Transverse colon (tissue), 4 donors: Measurements from ENCODE around the genes HTR2A, SUCLA2 and KCNRG.

DNA sequence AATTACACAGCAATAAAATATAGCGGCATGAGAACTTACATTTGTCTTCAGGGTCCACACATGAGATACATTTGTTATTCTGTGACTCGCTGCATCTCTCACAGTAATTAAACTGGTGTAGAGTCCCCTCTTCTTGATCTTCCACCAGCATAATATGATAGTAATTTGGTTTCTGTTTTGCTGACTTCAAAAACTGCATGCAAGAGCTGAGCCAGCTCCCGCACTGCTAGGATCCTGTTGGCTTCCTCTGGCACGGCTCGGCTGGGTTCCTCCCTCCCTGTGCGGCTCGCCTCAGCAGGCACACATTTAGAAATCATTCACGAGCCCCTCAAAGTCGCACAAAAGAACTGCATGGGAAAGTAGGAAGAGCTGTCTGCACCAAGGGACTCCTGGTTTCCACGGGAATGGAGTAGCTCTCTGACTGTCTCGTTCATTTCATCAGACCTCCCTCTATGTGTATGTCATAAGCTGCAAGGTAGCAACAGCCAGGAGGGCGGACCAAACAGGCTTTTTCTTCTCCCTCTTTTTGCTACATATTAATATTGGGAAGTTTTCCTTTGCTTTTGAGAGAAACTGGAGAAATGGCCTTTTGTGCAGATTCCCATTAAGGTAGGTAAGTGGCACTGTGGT lies at the start of gene HTR2A:
Gene HTR2A (minus strand): TSS at position 419 of the 630 bp plus-strand sequence.
- PRO-cap = no peak
- RAMPAGE, long total RNA, 4 experiments = no peak in any of the 4 experiments

DNA sequence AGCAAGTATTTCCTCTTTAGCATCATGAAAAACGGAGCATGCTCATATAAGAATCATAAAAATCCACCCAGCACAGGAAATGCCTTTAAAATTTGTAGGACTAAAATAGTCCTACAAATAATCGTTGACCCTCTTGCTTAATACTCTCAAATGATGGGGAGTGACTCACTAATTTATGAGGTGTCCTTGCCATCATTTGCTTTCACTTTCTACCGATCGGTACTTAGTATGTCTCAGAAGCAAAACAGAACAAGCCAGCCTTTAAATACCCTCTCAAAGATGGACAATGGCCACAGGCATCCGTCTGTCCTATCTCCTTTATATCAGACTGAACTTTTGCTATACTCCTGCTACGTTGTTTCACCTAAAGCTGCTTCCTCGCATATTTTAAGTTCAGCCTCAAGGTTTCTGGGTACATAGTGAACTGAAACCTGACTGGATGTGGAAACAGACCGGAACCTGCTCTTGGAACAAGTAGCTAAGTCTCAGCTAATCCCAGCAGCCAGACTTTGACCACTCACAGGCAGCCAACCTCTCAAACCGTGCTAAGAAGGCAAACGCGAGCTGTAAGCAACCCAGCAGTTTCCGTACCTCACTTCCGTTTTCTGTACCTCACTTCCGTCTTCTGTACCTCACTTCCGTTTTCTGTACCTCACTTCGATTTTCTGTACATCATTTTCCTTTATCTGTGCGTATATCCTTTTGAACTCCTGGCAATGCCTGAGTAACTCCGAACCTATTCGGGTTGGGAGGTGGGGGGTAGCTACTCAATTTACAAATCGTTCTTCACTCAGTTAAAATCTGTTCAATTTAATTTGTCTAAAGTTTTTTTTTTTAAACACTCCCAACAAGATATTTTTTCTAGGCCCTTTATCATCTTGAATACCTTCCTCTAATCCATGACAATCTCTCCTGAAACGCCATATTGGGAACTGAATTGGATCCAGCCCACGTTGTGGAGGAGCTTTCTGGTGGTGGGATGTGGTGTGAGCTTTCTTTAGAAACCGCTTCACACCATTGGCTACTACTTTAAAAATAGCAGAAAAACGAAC lies 96.9 kb downstream of the SUCLA2 start:
- PRO-cap = no peak
- RAMPAGE, long total RNA, 4 experiments = no peak in any of the 4 experiments

GRCh38 chr13:48001156-48001949 lies at the start of gene SUCLA2:
Gene SUCLA2, minus strand, starts transcription at chr13:48001273.
- PRO-cap = bidirectional peak, plus-strand start at chr13:48001405, minus-strand start at chr13:48001293
- RAMPAGE, long total RNA, 4 experiments = start-site peak on the minus strand in 4 of 4 experiments, at chr13:48001273-48001317 at its widest, 87 to 1,040 reads per replicate

DNA sequence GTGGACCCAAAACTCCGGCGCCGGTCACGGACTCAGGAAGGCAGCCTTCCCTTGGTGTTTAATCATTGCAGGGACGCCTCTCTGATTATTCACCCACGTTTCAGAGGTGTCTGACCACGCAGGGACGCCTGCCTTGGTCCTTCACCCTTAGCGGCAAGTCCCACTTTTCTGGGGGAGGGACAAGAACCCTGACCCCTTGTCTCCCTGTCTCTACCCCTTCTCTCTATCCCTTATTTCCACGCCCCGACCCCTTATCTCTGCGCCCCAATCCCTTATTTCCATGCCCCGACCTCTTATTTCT lies 19.5 kb downstream of the NUDT15 start:
- PRO-cap = no peak
- RAMPAGE, long total RNA, 4 experiments = no peak in any of the 4 experiments

DNA sequence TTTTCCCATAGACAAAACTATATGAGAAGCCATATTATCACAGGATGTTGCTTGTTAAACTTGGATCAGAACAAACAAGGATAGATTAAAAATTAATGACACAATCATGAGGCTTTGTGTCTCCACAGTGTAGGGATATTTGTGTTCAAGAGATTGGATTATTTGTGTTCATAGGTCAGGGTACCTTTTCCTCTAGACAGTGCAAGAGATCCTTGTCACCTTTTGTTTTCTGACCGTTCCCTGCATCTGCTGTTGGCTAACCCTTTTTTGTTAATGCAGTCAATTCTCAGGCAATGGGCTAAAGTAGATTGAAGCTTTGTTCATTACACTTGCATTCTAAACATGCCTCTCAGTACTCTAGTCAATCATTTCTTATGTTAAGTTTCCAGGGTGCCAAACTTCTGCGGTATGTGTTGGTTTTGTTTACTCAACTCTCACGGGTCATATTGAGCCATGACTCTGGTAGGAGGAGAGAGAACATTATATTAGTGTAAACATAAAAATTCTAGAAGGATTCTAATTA lies 1.7 kb upstream of the MED4 start:
- PRO-cap = no peak
- RAMPAGE, long total RNA, 4 experiments = no peak in any of the 4 experiments

GRCh38 chr13:48161656-48162286 lies 66.9 kb upstream of the MED4 start:
- PRO-cap = no peak
- RAMPAGE, long total RNA, 4 experiments = no peak in any of the 4 experiments

DNA sequence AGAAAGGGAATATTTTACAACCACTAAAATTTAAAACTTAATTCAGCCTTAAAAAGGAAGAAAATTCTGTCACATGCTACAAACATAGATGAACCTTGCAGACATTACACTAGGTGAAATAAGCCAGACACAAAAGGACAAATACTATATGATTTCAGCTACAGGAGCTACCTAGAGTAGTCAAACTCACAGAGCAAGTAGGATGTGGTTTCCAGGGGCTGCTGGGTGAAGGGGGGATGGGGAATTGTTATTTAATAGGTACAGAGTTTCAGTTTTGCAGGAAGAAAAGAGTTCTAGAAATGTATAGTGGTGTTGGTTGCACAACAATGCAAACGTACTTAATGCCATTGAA lies 46.8 kb upstream of the ITM2B start:
- PRO-cap = no peak
- RAMPAGE, long total RNA, 4 experiments = no peak in any of the 4 experiments

DNA sequence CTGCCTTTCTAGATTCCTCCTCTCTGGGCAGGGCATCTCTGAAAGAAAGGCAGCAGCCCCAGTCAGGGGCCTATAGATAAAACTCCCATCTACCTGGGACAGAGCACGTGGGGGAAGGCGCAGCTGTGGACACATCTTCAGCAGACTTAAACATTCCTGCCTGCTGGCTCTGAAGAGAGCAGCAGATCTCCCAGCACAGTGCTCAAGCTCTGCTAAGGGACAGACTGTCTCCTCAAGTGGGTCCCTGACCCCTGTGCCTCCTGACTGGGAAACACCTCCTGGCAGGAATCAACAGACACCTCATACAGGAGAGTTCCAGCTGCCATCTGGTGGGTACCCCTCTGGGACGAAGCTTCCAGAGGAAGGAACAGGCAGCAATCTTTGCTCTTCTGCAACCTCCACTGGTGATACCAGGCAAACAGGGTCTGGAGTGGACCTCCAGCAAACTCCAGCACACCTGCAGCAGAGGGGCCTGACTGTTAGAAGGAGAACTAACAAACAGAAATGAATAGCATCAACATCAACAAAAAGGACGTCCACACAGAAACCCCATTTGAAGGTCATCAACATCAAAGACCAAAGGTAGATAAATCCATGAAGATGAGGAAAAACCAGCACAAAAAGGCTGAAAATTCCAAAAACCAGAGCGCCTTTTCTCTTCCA lies 18.1 kb downstream of the LPAR6 start:
- PRO-cap = no peak
- RAMPAGE, long total RNA, 4 experiments = start-site peak on the plus strand in 2 of 4 experiments, centred at positions 243 to 409 of the sequence, 5 to 8 reads per replicate

- PRO-cap = no peak
- RAMPAGE, long total RNA, 4 experiments = no peak in any of the 4 experiments
These were observed 12.1 kb downstream of the LPAR6 start for GRCh38 chr13:48400729-48401323.

DNA sequence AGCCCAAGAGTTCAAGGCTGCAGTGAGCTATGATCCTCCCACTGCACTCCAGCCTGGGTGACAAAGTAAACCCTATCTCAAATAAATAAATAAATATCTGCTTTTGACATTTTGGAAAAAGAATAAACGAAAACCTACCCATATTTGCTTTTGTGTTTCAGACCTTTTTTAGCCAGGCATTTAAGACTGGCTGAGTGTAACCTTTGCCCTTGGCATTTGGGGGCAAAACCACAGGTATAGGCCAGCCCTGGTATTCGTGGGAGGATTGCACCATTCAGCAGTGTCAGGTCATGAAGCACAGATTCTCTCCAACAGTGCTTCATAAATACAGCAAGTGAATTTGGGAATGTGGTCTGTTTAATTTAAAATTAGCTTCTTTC lies 14.9 kb upstream of the RCBTB2 start:
- PRO-cap = no peak
- RAMPAGE, long total RNA, 4 experiments = no peak in any of the 4 experiments

DNA sequence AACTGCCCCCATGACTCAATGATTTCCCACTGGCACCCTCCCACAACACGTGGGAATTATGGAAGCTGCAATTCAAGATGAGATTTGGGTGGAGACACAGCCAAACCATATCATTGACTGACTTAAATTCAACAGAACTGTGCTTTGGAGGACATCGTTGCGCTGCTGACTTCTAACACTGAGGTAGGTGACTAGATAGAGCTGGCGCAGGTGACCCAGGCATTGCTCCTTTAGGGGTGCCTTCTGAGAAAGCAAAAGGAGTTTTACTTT lies 48.1 kb upstream of the RCBTB2 start:
- PRO-cap = no peak
- RAMPAGE, long total RNA, 4 experiments = no peak in any of the 4 experiments

GRCh38 chr13:49499906-49500418 lies 4.2 kb downstream of the PHF11 start:
- PRO-cap = no peak
- RAMPAGE, long total RNA, 4 experiments = no peak in any of the 4 experiments

GRCh38 chr13:49791647-49792059 lies 829 bp downstream of the KPNA3 start:
- PRO-cap = unidirectional peak, plus-strand start at chr13:49791961; unidirectional peak, plus-strand start at chr13:49791981
- RAMPAGE, long total RNA, 4 experiments = no peak in any of the 4 experiments

DNA sequence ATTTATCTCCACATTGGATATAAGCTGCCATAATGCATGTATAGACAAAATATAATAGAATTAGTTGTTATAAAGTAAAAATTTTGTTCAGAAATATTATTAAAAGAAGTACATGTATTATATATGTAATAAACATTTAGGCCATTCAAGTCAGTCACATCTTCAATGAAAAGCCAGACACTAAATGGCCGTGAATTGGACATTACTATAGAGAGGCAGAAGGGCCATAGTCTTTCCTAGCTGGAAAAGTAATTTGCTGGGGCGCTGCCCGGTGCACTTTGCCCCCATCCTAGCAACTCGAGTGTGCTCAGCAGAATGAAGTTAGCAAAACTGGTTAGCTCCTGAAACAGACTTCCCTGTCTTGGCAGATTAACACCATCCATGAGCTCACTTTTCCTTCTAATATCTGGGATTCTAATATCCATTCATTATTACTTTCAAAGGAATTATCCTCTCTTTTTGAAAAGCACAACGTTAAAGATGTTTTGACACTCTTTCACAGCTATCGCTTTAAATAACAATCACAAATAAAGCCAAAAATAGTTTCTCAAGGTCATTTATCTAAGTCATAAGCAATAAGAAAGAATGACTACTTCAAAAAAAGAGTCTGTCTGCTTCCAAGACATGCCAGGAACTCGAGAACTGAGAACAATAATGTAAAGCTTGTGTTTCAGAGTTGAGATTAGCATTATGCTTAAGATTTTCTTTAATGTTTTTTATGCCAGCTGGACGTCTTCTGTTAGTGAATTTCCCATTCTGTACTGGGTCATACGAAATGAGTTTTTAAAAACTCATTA lies 2.9 kb upstream of the SPRYD7 start:
- PRO-cap = unidirectional peak, plus-strand start at position 353 of the sequence; unidirectional peak, plus-strand start at position 597 of the sequence
- RAMPAGE, long total RNA, 4 experiments = no peak in any of the 4 experiments

DNA sequence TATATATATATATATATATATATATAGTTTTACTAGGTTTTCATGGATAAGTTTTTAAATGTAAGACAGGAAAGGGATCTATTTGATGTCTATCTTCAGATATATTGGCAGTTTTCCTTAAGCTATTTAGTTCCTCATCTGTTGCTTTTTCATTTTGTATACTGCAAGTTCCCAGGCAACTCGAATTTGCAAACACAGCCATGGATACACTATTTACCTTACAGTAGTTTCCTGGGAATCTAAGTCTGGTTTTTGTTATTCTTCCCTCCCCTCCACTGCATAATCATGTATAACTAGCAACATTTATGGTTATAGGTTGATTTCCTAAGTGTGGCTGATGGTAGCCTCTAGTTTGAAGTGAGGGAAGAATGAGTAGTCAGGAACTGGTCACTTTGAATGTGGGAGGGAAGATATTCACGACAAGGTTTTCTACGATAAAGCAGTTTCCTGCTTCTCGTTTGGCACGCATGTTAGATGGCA lies at the start of gene KCNRG:
Gene KCNRG (plus strand): TSS at position 319 of the 480 bp plus-strand sequence.
- PRO-cap = no peak
- RAMPAGE, long total RNA, 4 experiments = start-site peak on the plus strand in 1 of 4 experiments, centred at position 219 of the sequence, 6 reads per replicate

DNA sequence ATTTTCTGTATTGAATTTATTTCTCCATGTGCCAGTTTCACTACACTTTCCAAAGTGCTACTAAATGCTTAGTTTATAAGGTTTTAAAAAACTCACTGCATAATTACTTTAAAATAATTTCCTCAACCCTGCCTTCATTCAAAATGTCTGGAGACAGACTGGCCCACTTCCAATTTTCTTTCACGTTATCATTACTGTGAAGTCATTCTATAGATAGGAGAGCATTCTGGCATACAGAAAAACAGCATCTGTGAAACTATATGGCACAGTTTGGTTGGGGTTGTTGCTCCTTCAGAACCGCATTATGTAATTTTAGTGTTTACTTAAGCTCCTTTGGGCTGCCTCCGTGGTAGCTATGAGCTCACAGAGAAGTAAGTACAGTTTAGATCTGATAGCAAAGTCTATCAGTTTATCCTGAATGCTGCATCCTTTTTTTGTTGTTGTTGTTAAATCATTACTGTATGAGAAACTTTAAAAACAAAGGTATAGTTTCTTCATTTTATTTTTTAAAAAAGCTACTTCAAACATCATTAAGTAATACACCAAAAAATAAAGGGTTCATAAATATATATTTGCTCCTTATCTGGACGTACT lies 104.4 kb downstream of the KCNRG start:
- PRO-cap = no peak
- RAMPAGE, long total RNA, 4 experiments = no peak in any of the 4 experiments

GRCh38 chr13:50518758-50519346 lies 324.6 kb downstream of the DLEU7 start:
- PRO-cap = no peak
- RAMPAGE, long total RNA, 4 experiments = no peak in any of the 4 experiments

- PRO-cap = no peak
- RAMPAGE, long total RNA, 4 experiments = no peak in any of the 4 experiments
These were observed 37.0 kb upstream of the C13orf42 start for GRCh38 chr13:51147834-51148721.

DNA sequence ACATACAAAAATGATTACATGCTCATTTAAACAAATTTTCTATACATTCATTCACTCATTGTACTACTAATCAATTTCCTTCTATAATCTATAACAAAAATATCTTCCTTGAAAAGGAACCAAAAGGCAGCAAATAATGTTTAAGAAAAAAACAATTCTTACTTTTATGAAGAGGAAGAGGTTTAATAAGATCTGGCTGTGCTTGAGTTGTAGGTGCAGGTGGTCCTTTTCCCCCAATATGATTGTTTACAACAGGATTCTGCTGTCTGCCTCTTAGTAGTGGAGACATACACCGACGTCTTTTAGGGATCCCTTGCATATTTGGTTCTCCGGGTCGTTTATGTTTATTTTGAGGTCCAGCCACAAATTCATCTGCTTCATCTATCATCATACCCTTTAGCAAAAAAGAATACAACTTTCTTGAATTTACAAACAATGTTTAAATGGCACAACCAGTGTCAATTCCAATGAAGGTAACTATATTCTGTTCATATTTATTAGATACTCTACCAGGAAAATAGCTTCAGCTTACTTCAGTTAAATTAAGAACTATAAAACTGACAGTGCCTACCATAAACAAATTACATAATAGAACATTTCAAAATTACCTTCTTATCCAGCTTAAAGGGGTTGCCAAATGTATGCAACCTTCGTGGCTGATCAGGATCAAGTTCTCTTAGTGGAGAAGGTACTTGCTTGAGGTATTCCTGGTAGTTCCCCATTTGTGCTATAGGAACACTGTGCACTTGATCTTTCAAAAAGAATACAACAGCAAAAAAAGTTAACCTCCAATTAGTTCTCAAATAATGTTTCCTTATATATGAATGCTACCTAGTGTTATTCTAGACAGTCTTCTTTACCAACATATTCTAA lies 34.8 kb downstream of the SERPINE3 start:
- PRO-cap = no peak
- RAMPAGE, long total RNA, 4 experiments = no peak in any of the 4 experiments

DNA sequence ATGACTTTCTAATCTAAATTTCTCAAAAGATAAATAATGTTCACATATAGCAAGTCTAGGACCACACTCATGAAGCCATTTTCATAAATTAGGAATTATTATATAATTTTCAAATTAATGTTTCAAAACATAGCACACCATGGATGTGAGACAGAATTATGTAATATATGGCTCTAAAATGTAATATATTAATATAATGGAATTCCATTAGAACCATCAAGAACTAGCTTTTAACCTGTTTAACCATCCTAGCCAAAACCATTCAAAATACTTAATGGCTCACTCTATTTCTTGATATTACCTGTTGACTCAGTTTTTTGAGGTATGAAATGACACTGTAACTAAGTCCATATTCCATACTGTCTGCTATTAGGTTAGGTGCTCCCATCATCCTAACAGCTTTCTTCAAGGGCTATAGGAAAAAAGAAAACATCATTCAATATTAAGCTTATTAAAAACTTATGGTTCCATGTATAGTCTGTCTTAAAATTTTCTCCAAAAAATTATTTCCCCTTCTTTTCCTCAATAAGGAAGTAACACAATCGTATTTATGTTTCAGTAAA lies 39.8 kb downstream of the SERPINE3 start:
- PRO-cap = no peak
- RAMPAGE, long total RNA, 4 experiments = no peak in any of the 4 experiments